Jurkat, Clone E6-1 (cell line): Measurements from ENCODE around the genes TCF7L1, MAT2A and C2orf68.

DNA sequence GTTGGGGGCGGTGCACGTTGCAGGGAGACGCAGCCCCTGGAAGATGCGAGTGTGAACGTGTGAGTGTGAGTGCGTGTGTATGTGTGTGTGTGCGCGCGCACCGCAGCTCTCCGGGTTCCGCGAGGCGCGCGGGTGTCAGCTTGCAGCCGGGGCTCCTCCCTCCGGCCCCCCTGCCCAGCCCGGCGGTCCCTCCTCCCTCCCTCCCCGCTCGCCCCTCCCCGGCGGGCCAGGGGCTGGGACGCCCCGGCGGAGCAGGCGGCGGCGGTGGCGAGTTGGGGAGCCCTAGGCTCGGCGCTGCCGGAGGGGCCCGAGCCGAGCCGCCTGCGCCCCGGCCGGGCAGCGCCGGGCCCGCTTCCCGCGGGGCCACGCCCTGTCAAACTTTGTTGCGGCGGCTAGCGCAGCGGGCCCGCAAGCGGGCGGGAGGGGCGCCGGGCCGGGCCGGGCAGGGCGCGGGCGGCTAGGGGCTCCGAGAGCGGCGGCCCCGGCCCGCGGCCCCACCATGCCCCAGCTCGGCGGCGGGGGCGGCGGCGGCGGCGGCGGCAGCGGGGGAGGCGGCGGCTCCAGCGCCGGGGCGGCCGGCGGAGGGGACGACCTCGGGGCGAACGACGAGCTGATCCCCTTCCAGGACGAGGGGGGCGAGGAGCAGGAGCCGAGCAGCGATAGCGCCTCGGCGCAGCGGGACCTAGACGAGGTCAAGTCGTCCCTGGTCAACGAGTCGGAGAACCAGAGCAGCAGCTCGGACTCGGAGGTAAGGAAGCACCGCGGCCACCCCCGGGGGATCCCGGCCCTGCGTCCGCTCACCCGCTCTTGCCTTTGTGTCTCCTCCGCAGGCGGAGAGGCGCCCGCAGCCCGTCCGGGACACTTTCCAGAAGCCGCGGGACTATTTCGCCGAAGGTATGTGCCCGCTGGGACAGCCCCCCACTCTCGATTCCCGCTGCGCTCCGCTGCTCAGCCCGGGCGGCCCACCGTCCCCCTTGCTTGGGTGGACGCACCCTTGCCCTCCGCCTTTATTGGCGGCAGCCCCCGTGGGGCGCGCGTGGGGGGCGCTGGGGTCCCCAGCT is at the start of gene TCF7L1:
Gene TCF7L1, plus strand, starts transcription at position 207 of the 1,061 bp plus-strand sequence.
- RRBS = 11% methylated on average over 63 of the region's 135 CpGs

- RRBS = no CpG with 5 or more reads among the region's 9 CpGs
Measured at GRCh38 chr2:85140352-85140982, 7.3 kb downstream of the TCF7L1 start.

DNA sequence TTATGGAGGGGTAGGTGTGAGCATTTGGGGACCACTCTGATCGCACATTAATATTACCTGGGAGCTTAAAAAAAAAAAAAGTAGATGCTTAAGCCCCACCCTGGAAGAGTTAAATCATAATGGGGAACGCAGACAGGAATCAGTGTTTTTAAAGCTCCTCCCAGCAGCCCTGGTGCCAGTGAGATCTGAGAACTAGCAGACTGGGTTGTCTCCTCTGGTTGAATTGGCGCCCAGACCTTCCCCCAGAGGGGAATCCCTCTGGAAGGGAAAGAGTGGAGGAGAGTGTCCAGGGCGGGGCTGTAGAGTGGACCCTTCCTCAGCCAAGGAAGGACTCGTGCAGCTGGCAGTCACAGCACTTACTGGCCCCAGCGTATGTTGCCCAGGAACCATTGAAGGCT is 62.6 kb downstream of the TGOLN2 start:
- RRBS = no CpG with 5 or more reads among the region's 6 CpGs

DNA sequence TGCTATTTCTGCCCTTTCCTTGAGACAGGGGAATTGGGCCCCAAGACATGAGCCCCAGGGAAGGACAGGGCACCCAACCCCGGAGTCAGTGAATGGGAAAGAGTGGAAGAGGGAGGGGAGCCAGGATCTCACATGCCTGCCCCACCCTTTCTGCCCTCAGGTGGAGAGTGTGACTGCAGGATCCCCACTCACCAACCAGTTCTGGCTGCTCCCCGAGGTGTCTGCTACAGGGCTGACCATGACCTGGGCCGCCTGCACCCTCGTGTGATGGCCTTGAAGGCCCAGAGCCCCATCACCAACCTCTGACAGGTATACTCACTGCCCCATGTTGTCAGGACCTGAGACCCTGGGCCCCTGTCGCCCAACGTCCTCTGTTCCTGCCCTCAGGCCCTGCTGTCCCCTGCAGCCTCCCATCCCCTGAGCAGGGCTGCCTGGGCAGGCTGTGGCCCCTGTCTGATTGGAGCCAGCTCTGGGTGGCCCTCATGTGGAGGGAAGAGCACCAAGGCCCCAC is 11.9 kb downstream of the TGOLN2 start:
- RRBS = no CpG with 5 or more reads among the region's 6 CpGs

DNA sequence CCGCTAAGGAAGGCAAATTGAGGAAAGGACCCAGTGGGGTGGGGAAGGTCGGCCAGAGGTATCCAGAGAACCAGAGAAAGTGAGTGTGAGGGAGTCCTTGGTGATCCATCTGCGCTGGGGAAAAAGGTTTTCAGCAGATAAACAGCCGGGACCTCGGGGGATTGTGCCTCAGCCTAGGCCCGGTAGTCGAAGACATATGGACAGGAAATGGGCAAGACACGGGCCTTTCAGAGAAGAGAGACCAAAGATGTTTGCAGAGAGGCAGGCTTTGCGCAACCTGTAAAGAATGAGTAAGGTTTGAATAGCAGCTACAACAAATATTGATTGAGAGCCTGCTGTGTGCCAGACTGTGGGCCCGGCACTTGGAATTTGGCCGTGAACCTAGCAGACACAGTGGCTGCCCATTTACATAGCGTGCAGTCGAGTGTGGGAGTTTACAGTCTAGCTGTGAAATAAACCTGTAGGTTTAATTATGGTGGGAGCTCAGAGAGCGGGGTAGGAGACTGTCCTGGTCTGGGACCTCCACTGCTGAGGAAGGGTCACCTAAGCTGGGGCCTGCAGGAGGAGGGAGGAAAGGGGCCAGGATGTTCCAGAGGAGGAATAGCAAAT is 2.8 kb downstream of the SH2D6 start:
- RRBS = no CpG with 5 or more reads among the region's 14 CpGs

GRCh38 chr2:85457988-85458644 is 39.6 kb downstream of the SH2D6 start:
- RRBS = no CpG with 5 or more reads among the region's 10 CpGs

DNA sequence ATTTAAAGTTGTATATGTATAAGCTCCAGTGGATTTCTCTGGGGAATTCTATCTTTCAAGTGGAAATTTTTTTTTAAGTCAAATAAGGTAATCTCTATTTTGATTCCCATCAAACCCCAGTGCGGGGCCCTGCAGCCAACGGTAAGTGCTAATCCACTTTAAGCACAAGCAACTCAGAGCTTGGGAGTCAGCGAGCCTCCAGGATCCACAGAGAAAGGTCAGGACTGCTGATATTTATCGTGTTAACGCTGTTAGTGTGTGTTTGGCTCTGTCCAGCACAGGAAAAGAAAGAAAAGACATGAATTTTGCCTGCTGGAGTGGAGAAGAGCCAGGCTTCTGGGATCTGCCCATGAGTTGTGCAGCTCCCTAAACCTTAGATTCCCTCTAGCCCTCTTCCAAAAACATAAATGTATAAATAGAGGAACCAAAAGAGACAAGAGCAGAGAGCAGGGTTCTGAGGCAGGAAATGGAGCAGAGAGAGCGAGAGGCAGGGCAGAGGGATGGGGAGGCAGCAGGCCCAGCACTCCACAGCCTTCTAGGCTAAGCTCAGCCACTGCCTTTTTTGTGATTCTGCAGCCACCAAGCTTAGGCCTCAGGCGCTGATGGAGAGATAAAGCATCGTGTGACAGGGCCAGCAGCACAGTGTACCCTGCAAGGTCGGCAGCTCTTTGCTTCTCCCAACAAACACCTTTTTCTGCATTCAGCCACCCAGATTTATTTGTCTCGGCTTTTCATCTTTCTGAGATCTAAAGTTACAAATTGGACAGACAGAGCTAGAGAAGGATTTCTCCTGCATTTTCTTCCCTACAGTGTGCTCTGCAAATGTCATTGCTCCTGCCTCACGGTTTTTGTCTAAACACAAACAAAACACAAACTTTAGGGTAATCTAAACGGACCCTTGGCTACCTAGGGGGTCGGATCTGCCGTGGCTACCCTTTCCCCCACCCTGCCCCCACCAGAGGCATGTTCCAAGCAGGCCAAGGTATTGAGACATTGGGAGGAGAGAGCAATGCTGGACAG is 14.5 kb upstream of the MAT2A start:
- RRBS = no CpG with 5 or more reads among the region's 14 CpGs

DNA sequence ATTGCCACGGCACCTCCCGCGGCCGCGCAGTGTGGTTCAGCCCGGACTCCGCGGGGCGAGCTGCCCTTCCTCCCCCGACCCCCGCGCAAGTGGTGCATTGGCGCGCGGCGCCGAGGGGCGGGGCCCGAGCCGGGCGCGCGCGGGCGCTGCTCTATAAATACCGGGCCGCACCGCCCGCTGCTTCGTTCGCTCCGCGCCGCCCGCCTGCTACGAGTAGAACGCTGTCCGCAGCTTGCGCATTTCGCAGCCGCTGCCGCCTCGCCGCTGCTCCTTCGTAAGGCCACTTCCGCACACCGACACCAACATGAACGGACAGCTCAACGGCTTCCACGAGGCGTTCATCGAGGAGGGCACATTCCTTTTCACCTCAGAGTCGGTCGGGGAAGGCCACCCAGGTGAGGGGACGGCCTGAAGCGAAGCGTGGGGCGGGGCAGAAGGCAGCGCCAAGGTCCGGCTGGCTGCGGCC is at the start of gene MAT2A:
Gene MAT2A, plus strand, starts transcription at position 185 of the 466 bp plus-strand sequence.
- RRBS = 1% methylated on average over 18 of the region's 61 CpGs

GRCh38 chr2:85590378-85590978 is 5.1 kb upstream of the RNF181 start:
- RRBS = no CpG with 5 or more reads among the region's 2 CpGs

DNA sequence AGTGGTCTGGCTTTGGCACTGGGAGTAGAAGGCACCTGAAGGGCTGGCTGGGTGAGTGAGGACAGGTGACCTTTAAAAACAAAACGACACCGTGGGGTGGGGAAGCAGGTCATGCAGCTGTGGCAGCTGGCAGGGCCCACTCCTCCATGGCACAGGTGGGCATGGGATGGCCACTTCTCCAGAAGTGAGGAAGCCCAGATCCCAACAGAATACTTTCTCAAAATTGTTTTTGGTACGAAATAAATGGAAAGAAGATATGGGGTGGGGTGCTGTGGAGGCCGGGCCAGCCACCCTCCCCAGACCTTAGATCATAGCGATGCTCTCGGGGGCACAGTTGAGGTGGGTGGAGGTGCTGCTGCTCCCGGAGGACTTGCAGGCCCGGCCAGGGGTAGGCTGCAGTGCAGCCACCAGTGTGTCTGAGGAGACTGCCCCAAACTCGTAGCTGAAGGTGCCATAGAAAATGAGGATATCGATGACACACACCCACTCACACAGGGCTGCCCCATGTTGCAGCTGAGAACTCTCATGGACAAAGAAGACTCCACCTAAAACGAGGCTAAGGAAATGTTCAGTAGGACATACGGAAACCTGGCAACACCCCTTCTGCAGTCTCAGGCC is 3.3 kb downstream of the RNF181 start:
- RRBS = no CpG with 5 or more reads among the region's 12 CpGs

- RRBS = 2% methylated on average over 18 of the region's 81 CpGs
Measured at GRCh38 chr2:85611143-85612212, at the start of gene C2orf68. Gene C2orf68, minus strand, starts transcription at chr2:85612066.

GRCh38 chr2:85755391-85756014 is 1.7 kb downstream of the ATOH8 start:
- RRBS = 3% methylated on average over 3 of the region's 17 CpGs

- RRBS = no CpG with 5 or more reads among the region's 15 CpGs
Measured at GRCh38 chr2:85778775-85779481, 25.1 kb downstream of the ATOH8 start.

GRCh38 chr2:85796228-85797136 is 42.7 kb downstream of the ATOH8 start:
- RRBS = no CpG with 5 or more reads among the region's 22 CpGs

DNA sequence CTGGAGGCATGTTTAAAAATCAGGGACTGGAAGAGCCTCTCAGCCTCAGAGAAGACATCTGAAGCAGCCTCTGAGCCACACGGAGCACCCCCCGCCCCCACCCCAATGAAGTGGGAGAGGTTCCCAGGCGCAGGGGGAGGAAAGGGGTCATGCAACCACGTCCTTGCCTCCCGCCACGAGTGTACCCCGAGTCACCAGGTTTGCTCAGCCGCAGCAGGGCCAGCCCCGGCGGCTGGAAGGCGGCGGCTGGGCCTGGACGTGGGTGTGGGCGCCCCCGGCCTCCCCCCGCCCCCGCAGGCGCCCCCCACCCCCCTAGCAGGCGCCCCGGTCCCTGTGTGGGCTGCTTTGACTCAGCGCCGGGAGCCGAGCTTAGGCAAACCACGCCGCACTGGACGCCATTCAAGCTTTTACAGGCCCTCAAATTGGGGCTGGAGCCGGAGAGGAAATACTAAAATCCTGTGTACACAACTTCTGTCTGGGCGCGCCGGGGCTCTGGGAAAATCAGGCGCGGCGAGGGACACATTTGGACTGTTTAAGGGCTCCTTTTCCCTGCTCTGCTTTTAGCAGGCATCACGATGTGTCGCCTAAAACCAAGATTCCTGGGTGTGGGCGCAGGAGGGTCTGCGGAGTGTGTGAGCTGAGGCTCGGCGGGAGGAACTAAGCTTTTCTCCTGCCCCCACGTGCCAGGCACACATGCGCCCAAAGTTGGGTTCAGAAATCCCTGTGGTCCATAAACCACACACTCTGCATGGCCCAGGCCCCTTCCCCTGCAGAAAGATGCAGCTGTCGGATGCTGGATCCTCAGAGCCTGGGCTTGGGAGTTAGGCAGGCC is 57.5 kb downstream of the ATOH8 start:
- RRBS = 62% methylated on average over 15 of the region's 42 CpGs

DNA sequence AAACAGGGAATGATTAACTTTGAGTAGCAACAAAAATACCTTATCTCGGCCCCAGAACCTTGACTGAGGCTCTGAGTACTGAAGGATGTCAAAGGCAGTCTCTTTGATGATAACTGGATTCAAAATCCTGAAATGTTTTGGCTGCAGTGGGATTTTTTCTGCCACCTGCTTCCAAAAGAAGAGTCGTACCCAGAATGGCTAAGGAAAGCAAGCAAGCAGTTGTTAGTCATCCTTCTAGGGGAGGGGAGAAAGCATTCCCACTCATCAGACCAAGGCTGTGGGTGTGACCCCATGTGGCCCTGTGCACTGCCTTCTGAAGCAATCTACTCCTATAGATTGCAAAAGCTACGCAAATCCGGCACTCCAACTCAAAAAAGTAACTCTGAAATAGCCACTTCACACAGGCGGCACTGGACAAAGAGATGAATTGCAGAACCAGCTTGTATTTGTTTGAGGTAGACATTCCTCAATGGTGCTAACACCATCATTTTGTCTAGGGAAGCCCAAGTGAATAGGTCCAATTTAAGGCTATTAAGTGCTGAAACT is 44.4 kb downstream of the ST3GAL5 start:
- RRBS = no CpG with 5 or more reads among the region's 5 CpGs

DNA sequence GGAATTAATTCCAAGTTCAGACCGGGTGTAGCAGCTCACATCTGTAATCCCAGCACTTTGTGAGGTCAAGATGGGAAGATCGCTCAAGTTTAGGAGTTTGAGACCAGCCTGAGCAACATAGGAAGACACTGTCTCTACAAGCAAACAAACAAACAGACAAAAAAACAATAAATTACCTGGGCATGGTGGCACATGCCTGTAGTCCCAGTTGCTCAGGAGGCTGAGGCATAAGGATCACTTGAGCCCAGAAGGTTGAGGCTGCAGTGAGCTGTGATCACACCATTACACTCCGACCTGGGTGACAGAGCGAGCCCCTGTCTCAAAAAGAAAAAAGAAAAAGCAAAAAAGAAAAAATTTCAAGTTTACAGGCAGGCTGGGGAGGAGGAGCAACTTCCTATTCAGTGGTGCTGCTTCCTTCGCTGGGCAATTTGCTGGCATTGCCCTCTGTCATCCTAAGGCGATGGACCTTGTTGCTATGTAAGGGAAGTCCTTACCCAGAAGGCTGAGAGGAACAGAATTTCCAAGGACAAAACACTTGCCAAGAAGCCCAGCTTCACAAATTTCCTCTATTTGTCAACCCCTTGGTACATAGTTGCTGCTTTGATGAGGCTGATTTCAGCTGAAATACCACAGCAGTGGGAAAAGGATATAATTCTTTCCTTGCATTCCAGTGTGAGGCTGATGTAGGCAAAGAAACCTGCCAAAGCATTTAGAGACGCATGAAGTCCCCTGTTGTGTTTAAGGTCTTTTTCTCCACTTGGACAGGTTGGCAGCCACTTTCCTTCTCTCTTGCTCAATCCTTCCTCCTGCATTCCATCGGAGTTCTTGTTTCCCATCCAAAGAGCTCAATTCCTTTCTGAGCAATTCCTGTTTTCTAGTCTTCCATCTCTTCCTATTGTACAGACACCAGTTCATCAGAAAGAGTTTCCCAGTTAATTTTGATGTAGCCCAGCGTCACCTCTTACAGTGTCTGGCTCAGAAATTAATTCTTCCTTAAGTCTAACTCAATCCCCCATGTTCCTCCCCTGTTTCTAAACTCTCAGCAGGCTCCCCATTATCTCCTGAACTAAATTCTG is 16.4 kb upstream of the ST3GAL5 start:
- RRBS = no CpG with 5 or more reads among the region's 9 CpGs

GRCh38 chr2:85936222-85937126 is 47.7 kb upstream of the ST3GAL5 start:
- RRBS = no CpG with 5 or more reads among the region's 24 CpGs

- RRBS = no CpG with 5 or more reads among the region's 6 CpGs
Measured at GRCh38 chr2:86135423-86136079, 29.5 kb downstream of the PTCD3 start.

GRCh38 chr2:86215301-86216338 is 16.4 kb downstream of the MRPL35 start:
- RRBS = no CpG with 5 or more reads among the region's 11 CpGs